Lower leg skin (tissue), 2 donors: ENCODE measurements around the genes POTED and NRIP1.

- PRO-cap: no peak
- RAMPAGE, long total RNA, 2 experiments: no peak in any of the 2 experiments
Observed at GRCh38 chr21:8815145-8815950, 1706.0 kb upstream of the TPTE start.

DNA sequence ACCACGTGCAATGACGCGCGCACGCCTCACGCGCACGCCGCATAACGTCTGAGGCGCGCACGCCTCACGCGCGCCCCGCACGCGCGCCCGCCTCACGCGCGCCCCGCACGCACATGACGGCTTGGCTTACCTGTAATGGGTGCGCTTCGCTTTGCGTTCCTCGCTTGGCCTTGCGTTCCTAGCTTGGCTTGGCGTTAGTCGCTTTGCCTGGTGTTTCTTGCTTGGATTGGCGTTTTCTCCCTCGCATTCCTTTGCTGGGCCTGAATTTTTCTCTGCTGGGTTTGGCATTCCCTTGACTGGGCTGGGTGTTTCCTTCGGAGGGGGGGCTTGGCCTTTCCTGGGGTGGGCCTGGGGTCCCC, at the start of gene POTED:
Gene POTED (plus strand): TSS at position 116 of the 359 bp plus-strand sequence.
- PRO-cap: no peak
- RAMPAGE, long total RNA, 2 experiments: no peak in any of the 2 experiments

DNA sequence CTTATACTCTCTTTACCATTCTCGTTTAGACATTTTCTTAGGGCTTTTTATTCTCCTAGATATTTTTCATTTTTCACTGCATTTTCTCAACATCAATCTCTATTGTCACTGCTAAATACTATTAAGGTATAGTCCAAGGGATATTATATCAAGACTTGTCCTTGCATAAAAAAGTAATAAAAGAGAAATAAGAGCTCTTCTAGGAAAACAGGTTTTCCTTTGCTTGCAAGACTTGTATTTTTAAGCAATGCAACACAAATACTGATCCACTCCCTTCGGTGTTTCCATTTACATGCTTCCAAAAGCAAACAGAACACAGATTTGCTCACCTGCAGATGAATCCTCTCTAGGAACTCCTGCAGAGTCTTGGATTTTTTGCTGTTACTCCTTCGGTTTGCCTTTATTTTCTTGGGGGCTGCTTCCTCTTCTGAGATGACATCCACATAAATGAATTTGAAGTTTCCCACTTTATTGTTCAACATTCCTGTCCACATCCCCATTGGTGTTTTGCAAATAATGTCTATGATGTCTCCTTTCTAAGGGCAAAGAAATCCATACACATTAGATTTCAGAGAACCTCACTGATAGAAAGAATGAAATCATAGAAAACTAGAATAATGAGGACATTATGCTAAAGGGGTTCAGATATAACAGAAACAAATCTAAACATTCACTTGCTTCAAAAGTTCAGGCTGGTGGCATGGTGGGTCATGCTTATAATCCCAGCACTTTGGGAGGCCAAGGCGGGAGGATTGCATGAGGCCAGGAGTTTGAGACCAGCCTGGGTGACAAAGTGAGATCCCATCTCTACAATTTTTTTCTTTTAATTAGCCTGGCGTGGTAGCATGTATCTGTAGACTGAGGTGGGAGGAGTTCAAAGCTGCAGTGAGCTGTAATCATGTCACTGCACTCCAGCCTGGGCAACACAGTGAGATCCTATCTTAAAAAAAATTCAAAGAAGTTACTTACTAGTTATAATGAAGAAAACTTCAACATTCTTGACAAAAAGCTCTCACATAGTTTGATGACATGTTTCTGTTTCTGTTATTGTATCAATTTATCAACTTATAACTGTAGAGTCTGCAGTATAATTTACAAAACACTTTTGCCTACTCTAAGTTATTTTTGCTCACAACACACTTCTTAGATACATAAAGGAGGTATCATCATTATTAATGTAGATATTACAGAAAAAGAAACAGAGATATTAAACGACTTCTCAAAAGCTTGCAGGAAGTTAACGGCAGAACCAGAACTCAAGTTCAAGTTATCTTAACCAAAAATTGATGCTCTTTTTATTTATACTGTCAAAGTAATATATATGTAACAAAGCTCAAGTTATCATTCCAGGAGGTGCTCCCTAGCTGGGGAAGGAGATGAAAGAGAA, 45.4 kb downstream of the SAMSN1 start:
- PRO-cap: no peak
- RAMPAGE, long total RNA, 2 experiments: no peak in any of the 2 experiments

DNA sequence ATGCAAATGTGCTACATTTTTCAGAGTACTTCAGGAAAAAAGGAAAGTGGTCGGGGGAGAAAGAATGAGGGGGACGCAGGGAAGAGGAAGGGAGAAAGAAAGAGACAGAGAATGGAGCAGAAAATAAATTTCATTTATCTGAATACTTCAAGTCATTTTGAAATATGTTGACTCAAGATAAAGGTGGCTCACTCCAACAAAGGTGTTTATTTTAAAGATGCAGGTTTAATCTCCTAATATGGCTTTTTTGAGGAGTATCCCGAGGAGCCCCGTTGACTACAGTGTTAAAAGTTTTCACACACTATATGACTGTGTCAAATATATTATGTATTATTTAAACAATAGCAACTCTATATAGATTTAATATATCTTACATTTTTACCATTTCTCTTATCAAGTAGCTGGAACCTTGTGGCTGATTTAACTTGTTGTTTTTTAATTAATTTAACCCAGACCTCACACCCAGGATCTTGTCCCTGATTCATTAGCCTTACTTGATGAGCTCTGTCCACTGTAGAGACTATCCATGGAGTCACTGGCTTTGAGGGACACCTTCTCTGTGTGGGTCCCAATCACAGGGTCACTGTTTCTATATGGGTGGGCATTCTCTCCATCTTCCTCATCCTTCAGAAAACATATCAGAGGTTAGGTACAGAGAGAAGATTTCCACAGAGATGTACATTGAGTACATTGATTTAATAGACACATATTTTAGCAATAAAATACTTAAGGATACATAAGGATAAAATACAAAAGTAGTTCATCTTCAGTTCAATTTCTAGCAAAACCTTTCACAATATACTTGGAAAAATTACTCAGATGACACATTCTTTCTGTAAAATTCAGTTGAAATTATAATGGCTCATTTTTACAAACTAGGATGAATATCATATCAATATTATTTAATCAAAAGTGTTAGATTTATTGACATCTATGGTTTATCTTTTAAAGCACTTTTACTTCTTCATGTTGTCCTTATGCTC, 33.9 kb downstream of the SAMSN1 start:
- PRO-cap: no peak
- RAMPAGE, long total RNA, 2 experiments: no peak in any of the 2 experiments

- PRO-cap: no peak
- RAMPAGE, long total RNA, 2 experiments: no peak in any of the 2 experiments
Observed at GRCh38 chr21:14918349-14918936, 146.4 kb downstream of the NRIP1 start.

DNA sequence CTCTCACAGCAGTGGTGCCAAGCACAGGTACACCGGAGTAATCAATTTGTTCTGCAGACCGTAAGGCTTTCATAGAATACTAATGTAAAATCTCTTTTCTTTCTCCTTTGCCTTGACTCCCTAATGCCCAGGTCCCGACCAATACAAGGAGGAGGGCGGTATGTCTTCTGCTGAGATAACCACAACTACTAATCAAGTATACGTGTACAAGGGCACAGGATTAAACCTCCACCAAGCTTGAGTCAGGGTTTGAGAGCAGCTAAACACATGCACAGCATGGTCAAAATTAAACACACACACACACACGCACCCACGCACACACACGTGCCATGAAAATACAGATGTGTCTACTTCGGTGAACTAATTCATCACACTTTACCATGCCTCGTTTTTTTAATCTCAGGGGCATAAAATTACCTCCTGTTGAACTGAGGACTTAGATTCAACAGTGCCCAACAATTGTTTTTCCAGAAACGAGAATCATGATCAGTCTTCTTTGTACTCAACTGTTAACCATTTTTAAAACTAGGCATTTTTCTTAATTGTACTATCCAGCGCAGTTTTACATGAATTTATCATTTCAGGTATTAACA, 62.5 kb downstream of the NRIP1 start:
- PRO-cap: no peak
- RAMPAGE, long total RNA, 2 experiments: no peak in any of the 2 experiments

GRCh38 chr21:15013811-15014668, 50.8 kb downstream of the NRIP1 start:
- PRO-cap: no peak
- RAMPAGE, long total RNA, 2 experiments: start-site peak on the minus strand in 1 of 2 experiments, at chr21:15014497-15014617 at its widest, 6 reads per replicate

- PRO-cap: no peak
- RAMPAGE, long total RNA, 2 experiments: no peak in any of the 2 experiments
Observed at GRCh38 chr21:15036491-15036852, 28.3 kb downstream of the NRIP1 start.

GRCh38 chr21:15057739-15058862, 6.7 kb downstream of the NRIP1 start:
- PRO-cap: no peak
- RAMPAGE, long total RNA, 2 experiments: no peak in any of the 2 experiments

DNA sequence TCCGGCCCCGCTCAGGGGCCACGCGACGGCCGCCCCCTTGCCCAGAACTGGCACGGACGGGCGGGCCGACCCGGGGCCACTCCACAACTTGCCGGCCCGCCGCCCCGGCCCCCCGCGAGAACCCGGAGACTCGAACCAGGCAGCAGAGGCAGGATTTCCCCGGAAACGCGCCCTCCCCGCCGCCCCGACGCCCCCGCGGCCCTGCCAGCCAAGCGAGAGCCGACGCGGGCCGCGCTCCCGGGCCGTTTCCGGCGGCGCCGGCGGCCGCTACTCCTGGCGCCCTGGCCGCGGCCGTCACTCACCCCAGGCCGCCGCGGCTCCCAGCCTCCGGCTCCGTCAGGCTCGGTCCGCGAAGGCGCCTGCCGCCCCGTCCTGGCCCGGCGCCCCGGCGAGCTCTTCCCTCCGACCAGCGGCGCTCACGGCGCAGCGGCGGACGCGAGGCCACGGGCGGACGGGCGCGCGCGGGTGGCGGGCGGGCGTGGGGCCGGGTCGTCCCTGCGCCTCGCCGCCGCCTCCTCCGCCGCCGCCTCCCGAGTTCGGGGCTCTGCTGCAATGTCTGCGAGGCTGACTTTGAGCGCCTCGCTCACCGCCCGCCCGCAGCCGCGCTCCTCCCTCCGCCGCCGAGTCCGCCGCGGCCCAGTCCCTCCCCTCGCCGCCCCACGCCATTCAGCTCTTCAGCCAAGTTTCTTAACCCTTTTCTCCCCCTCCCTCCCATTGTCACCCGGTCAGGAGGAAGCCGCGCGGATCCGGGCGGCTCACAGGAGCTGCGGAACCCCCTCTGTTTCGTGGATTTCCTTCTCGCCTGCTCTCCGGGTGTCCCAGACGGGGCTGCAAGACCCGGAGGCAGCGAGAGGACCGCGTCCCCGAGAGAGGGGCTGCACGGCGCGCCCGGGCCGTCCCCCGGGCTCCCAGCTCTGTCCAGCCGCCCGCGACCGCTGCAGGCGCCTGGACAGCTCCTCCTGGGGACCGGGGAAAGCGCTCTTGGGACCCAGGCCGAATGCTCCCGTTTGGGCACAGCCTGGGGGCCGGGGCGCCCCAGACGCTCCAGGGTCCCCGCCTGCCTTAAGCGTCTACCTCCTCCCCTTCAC, at the start of gene NRIP1:
Gene NRIP1 (minus strand): TSS at position 558 of the 1,088 bp plus-strand sequence.
- PRO-cap: bidirectional peak, plus-strand start at position 240 of the sequence, minus-strand start at position 335 of the sequence; bidirectional peak, plus-strand start at position 714 of the sequence, minus-strand start at position 546 of the sequence
- RAMPAGE, long total RNA, 2 experiments: no peak in any of the 2 experiments

DNA sequence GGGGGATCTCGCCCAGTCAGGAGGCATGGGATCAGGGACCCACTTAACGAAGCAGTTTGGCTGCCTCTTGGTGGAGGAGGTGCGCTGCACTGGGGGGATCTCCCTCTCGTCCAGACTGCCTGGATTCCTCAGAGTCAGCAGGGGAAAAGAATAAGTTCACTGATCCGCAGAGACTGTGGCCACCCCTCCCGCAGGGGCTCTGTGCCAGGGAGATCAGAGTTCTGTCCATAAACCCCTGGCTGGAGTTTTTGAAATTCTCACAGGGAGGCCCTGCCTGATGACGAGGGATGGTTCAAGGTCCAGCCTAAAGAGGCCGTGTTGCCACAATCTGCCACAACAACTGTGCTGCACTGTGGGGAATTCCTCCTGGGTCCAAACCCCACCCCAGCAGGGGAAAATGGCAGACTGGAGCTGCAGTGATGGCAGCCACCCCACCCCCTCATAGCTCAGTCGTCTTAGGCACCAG, 273.9 kb upstream of the USP25 start:
- PRO-cap: no peak
- RAMPAGE, long total RNA, 2 experiments: no peak in any of the 2 experiments

GRCh38 chr21:15729538-15729889, 268 bp upstream of the USP25 start:
- PRO-cap: bidirectional peak, plus-strand start at chr21:15729982, minus-strand start at chr21:15729710
- RAMPAGE, long total RNA, 2 experiments: no peak in any of the 2 experiments

GRCh38 chr21:15787560-15787944, 57.8 kb downstream of the USP25 start:
- PRO-cap: no peak
- RAMPAGE, long total RNA, 2 experiments: no peak in any of the 2 experiments

GRCh38 chr21:16086995-16087393, 357.2 kb downstream of the USP25 start:
- PRO-cap: no peak
- RAMPAGE, long total RNA, 2 experiments: no peak in any of the 2 experiments

- PRO-cap: no peak
- RAMPAGE, long total RNA, 2 experiments: no peak in any of the 2 experiments
Observed at GRCh38 chr21:16094959-16095336, 365.2 kb downstream of the USP25 start.

DNA sequence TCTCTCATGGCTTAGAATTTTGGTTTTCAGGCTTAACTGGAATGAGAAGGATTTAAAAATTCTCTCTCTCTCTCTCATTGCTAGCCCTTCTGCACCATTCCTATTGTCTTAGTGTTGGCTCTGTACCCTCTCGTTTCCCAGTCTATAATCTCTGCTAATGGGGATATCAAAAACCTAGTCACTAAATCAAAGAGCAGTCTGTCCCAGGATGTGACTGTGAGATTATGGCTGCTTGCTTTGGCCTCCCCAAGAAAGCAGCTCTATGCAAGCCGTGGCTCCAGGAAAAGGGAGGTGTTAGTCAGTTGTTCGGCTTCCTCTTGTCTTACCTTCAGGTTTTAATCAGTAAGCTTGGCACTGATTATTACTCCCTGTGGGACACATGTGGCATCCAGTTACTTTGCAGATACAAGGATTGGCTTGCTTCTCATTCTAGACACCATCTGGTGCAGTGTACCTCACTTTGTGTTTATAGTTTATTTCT, 468.8 kb downstream of the USP25 start:
- PRO-cap: no peak
- RAMPAGE, long total RNA, 2 experiments: no peak in any of the 2 experiments

DNA sequence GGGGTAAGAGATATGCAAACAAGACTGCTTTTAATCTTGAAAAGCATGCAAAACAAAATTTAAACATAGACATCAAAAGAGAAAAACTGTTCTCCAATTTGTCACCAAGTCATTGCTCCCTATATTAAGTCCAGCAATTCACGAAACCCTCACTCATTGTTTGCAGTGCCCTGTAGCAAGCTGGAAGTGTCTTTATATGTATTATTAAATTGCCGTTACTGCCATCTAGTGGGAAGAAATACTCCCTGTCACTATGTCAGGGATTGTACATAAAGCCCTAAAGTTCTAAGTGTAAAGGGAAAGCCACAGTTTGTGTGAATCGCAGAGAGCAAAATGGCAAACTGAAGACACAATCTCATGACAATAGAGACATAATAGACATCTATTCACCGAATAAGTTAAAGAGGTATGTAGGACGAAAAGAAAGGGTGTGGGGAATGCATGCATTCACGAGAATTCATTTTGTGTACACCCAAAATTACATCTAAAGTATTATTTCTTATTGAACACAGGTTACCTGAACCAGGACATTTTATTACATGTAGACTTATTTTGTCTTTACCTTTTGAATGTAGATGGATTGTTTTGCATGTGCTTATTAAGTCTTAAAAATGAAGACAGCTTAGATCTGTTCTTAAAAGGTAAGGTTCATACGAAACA, 600.7 kb downstream of the USP25 start:
- PRO-cap: no peak
- RAMPAGE, long total RNA, 2 experiments: no peak in any of the 2 experiments

DNA sequence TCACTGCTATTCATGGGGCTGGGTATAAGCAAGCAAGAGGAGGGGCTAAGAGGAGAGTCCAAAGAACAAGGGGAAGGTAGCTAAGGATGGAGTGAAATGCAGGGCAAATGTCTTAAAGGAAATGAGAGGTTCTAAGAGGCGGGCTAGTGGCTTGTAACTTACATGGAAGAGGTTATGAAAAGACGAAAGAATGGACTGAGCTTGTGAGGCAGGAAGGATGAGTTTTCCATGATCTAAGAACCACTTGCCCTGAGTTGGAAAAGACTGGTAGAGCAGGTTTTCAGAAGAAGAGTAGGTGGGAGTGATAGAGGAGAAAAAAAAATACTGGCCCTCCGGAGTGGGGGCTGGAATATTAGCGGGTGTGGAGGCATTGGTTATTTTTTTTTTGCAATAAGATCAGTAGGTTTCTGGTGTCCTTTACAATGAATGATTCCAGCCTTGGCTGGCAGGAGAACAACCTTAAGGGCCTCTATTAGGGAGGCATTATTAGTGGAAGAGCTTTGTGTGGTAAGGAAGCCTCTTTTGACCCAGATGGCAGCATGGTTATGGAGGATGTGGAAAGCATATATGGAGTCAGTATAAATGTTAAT, 664.7 kb downstream of the USP25 start:
- PRO-cap: no peak
- RAMPAGE, long total RNA, 2 experiments: no peak in any of the 2 experiments

GRCh38 chr21:16419957-16420783, 690.4 kb downstream of the USP25 start:
- PRO-cap: no peak
- RAMPAGE, long total RNA, 2 experiments: no peak in any of the 2 experiments

DNA sequence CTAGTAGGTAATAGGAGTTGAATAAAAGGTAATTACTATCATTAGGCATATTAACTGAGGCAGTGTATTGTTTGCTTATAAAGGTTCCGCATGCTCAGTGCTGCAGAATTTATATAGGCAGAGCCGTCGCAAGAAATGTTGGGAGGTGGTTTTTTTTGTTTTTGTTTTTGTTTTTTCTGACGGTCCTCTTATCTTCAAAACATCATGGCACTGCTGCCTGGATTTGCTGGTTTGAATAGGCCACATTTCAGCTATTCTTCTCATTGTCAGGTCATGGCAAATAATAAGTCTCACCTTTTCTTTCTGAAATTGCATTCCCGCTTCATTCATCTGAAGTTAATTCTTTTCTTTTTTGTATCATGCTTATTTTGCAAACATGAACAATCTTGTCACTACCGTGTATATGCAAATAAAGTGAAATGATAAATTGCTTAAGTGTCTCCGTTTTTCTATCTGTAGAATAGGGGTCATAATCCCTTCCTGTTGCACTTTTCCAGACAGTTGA, 822.0 kb downstream of the USP25 start:
- PRO-cap: no peak
- RAMPAGE, long total RNA, 2 experiments: no peak in any of the 2 experiments